Esophagus squamous epithelium (tissue), 4 donors: ENCODE results near the genes CHID1, AP2A2, BRSK2 and MOB2.

DNA sequence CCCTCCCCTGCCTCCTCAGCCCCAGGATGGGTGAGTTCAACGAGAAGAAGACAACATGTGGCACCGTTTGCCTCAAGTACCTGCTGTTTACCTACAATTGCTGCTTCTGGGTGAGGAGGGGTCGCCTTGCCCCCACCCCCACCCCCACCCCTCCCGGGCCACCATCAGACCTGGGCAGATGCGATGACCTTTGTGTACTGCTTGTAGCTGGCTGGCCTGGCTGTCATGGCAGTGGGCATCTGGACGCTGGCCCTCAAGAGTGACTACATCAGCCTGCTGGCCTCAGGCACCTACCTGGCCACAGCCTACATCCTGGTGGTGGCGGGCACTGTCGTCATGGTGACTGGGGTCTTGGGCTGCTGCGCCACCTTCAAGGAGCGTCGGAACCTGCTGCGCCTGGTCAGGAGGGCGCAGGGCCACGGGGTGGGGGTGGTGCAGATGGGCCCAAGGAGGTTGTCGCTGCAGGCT is 3.3 kb downstream of the CD151 start:
- PRO-cap = no peak
- RAMPAGE, long total RNA, 4 experiments = no peak in any of the 4 experiments

DNA sequence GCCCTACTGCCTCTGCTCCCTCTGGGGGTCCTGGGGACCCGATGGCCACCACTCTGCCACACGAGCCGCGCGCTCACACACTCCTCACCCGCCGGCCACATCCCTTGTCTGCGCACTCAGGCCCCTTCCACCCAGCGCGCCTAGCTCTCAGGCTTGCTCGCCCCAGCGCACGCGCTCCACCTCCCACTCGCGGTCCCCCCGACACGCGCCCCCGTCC is 393 bp downstream of the CHID1 start:
- PRO-cap = no peak
- RAMPAGE, long total RNA, 4 experiments = no peak in any of the 4 experiments

DNA sequence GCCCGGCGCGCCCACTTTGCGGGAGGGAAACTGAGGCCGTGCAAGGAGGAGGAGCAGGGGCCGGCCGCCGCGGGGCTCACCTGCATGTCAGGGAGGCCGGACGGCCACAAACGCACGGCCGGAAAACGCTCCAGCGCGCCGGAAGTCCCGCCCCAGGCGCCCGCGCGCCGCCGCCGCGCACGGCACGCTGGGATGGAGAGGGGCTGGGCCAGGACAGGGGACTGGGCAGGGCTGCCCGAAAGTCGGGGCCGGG is at the start of gene CHID1:
Gene CHID1, minus strand, starts transcription at position 116 of the 253 bp plus-strand sequence.
- PRO-cap = bidirectional peak, plus-strand start at position 211 of the sequence, minus-strand start at position 108 of the sequence
- RAMPAGE, long total RNA, 4 experiments = start-site peak on the minus strand in 4 of 4 experiments, centred at positions 101 to 112 of the sequence, 54 to 121 reads per replicate

GRCh38 chr11:916917-917131 is 6.2 kb upstream of the CHID1 start:
- PRO-cap = unidirectional peak, plus-strand start at chr11:917020
- RAMPAGE, long total RNA, 4 experiments = no peak in any of the 4 experiments

DNA sequence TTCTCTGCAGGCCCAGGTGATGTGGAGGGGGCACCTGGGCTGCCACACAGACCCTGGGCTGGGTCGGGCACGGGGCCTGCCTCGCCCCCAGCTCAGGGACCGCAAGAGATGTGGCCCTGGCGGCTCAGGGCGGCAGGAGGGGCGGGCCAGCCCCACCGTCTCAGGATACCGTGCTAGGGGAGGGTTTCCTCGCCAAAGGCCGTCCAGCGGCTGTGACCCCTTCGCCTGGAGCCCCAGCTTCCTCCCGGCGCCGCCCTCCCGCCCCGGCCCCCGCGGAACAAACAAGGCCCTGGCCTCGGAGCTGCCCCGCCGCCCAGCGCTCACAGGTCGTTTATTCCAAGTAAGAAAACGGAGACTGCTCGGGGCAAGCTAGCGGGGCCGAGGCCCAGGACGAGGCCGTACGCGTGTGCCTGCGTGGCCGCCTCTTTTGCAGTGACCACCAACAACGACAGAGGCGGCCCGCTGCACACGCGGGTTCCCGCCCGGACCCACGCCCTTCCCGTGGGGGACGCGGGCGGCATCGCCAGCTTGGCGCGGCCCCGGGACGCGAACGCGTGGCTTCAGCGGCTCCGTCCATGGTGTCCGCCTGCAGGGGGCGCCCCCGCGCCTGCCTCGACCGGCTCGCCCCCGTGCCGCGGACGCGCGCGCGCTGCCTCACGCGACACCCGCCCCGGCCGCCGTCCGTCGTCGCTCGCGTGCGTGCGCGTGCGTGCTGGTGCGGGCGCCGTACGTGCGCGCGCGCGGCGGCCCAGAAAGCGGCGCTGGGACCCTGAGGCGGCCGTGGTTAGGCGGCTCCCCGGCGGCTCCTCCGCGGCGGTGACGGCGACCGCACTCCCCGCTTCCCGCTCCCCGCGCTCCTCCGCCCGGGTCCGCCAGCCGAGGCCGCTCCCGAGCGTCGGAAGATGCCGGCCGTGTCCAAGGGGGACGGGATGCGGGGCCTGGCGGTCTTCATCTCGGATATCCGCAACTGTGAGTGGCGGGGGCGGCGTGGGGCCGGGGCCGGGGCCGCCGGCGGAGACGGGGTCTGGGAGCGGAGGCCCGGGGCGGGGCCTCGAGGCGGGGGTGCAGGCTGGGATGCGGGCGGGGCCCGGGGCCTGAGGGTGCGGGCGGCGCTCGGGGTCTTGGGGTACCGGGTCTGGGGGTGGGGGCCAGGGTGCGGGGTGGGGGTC is at the start of gene AP2A2:
Gene AP2A2, plus strand, starts transcription at position 751 of the 1,169 bp plus-strand sequence.
- PRO-cap = bidirectional peak, plus-strand start at position 753 of the sequence, minus-strand start at position 683 of the sequence
- RAMPAGE, long total RNA, 4 experiments = start-site peak on the plus strand in 2 of 4 experiments, centred at positions 795 to 802 of the sequence, 67 to 68 reads per replicate

GRCh38 chr11:931173-932053 is 5.7 kb downstream of the AP2A2 start:
- PRO-cap = no peak
- RAMPAGE, long total RNA, 4 experiments = no peak in any of the 4 experiments

GRCh38 chr11:1060677-1061088 is 24.2 kb upstream of the MUC6 start:
- PRO-cap = no peak
- RAMPAGE, long total RNA, 4 experiments = no peak in any of the 4 experiments

GRCh38 chr11:1108304-1108808 is 49.4 kb upstream of the MUC5AC start:
- PRO-cap = no peak
- RAMPAGE, long total RNA, 4 experiments = no peak in any of the 4 experiments

GRCh38 chr11:1262584-1263315 is 39.9 kb downstream of the MUC5B start:
- PRO-cap = bidirectional peak, plus-strand start at chr11:1262866, minus-strand start at chr11:1262682
- RAMPAGE, long total RNA, 4 experiments = no peak in any of the 4 experiments

- PRO-cap = bidirectional peak, plus-strand start at chr11:1389947, minus-strand start at chr11:1389715
- RAMPAGE, long total RNA, 4 experiments = no peak in any of the 4 experiments
Measured at GRCh38 chr11:1389817-1390370, at the start of gene BRSK2. Gene BRSK2, plus strand, starts transcription at chr11:1389934.

- PRO-cap = unidirectional peak, minus-strand start at chr11:1486618; unidirectional peak, minus-strand start at chr11:1486654
- RAMPAGE, long total RNA, 4 experiments = start-site peak on the minus strand in 1 of 4 experiments, at chr11:1486756-1486772 at its widest, 6 reads per replicate
Measured at GRCh38 chr11:1486479-1487377, at the start of gene MOB2. Gene MOB2, minus strand, starts transcription at chr11:1486779.

DNA sequence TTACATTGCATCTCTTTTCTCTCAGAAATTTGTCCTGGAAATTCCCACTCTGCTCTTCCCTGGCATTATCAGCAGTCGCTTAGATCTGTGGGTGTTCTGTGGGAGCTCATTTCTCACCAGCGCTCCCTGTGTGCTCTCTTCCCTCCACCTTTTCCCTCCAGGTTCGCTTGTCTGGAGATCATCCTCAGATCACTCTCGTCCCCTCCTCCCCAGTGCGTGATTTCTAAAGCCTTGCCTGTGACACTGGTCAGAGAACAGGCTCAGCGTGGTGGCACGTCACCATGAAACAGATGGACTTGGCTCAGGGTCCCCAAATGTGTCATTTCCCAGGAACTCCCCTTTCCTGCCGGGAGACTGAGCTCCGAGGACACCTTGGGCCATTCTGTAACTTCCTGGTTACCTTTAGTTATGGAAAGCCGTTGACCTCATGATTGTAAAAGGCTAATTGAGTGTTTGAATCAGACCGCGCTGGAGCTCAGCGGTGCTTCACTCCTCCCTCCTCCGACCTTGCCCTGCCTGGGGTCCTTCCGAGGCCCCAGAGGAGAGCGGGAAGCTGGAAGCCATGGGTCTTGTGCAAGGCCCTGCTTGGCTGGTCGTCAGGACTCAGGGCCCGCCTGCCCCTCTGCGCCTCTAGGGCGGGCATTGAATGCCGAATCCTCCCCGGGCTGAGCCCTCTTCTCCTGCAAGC is 1.6 kb downstream of the KRTAP5-2 start:
- PRO-cap = no peak
- RAMPAGE, long total RNA, 4 experiments = no peak in any of the 4 experiments

DNA sequence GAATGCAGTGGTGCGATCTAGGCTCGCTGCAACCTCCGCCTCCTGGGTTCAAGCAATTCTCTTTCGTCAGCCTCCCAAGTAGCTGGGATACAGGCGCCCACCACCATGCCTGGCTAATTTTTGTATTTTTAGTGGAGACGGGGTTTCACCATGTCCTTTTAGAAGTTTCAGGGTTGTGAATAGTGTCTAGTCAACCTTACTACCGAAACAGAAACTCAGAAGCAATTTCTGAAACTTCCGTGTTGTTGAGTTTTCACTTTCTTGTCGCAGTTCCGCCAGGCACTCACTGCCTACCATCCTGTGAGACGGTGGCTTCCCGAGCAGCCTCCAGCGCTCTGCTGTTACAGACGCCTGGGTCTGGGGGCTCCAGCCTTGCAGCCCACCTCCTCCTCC is 2.4 kb downstream of the KRTAP5-3 start:
- PRO-cap = no peak
- RAMPAGE, long total RNA, 4 experiments = no peak in any of the 4 experiments

DNA sequence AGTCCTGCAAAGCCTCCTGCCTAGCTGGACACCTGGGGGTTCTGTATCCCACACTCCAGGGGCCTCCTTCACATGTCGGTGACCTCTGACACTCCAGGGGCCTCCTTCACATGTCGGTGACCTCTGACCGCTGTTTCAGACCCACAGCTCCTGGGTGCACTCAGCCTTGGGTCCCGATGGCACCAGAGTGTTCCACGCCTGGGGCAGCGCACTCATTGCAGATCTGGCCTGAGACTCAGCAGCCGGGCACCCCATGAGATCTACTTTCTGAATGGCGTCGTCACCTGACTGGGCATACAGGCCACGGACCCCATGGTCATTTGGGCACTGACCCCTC is 11.3 kb upstream of the KRTAP5-6 start:
- PRO-cap = no peak
- RAMPAGE, long total RNA, 4 experiments = no peak in any of the 4 experiments

DNA sequence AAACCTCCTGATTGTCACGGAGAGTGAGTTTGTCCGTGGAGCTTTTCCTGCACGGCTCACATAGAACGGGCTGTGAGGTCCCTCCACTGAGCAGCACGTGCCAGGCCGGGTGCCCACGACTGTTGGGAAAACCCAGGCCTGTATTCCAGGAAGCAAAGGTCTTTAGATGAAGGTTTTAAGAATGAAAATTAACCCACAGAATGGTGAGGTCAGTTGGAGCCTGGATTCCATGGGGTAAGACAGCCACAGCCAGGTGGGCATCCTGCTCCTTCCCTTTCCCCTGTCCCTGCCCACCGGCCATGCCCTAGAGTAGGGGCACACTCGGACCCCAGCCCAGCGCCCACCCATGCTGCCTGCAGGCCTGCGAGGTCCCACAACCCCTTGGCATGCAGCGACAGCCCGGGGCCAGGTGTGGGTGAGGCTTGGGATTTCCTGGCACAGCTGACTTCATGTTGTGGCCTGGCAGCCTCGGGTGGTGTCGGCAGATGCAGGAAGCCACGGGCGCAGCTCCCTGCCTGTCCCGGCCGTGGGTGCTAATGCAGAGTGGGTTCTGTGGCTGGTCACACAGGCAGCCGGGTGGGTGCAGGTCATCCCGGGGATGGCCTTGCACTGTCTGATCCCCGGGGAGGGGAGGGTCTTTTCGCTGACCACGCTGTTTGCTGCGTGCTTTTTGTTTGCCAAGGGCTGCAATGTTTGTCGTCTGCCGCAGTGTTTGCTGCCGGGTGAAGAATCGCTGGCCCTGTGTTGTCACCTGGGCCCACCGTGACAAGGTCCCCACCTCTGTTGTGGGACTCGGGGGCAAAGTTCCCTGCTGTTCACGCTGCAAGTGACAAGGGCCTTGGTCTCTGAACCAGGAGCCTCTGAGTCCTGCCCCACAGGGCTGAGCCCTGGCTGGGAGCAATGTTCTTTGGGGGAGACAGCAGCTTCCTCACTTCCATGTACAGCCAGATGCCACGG is 7.4 kb upstream of the KRTAP5-6 start:
- PRO-cap = no peak
- RAMPAGE, long total RNA, 4 experiments = no peak in any of the 4 experiments

DNA sequence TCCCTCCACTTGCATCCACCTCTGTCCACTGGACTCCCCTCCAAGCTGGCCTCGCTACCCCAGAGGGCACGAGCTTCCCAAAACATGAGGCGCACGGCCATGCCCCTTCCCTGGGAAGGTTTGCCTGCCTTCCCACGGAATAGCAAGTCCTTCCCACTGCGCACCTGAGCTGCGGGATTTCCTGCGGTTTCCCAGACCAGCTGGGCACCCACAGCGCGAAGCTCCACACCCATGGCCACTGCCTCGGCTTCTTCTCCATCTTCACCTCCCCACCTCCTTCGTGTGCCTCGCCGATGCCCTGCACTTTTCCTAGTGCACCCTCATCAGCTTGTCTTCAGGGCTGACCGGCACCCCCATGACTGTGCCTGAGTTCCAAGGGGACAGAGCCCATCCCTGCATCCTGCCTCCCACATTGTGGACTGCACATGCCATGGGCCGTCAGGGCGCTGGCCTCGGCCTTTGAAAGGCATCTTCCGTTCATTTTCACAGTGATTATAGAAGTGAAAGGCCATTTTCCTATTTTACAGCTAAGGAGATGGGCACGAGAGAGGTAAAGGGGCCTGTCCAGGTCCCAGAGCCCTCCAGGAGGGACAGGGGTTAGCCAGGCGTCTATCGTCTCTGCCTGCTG is 16.4 kb downstream of the IFITM10 start:
- PRO-cap = no peak
- RAMPAGE, long total RNA, 4 experiments = no peak in any of the 4 experiments

GRCh38 chr11:1740641-1741462 is 9.5 kb downstream of the IFITM10 start:
- PRO-cap = no peak
- RAMPAGE, long total RNA, 4 experiments = no peak in any of the 4 experiments

GRCh38 chr11:1751246-1751523 is 790 bp upstream of the IFITM10 start:
- PRO-cap = no peak
- RAMPAGE, long total RNA, 4 experiments = no peak in any of the 4 experiments

DNA sequence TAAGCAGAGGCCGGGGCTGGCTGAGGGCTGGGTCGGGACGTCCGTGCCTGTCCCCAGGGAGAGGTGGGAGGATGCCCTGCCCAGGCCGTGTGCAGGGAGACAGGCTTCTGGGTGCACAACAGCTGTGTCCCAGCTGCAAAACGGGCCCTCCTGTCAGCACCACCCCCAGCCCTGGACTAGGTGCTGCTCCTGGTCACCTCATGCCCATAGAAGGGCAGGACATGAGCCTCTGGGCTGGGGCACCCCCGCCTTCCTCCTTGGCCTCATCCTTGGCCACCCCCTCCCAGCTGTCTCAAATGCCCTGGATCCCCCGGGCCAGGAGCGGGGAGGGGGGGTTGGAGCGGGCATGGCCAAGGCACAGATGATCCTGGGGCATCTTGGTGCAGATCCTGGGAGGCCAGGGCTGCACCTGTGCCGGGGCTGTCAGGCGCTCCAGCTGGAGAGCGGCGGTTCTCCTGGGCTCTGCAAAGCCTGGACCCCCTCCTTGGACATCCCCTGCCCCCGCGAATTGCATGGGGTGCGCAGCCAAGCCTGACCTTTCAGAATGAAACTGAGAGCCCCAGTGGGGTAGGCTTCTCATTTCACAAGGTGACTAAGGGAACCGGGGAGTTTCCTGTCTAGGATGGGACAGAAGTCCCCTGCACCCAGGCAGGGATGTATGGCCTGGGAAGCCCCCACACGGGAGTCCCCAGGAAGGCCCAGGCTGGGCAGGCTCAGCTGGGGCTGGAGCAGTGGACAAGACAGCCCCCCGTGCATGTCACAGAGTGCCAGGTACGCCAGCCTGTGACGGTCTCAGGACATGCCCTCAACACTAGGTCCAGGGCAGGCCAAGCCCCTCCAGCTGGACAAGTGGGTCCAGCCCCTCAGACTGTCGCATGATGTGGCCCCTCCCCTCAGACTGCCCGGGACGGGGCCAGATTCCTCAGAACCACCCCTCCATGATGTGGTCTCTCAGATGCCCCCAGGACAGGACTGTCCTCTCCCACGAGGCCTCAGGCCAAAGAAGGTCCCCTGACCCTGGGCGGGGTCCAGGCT is 2.0 kb downstream of the LSP1 start:
- PRO-cap = unidirectional peak, minus-strand start at position 178 of the sequence; unidirectional peak, minus-strand start at position 546 of the sequence
- RAMPAGE, long total RNA, 4 experiments = no peak in any of the 4 experiments

- PRO-cap = bidirectional peak, plus-strand start at chr11:1863744, minus-strand start at chr11:1863673
- RAMPAGE, long total RNA, 4 experiments = no peak in any of the 4 experiments
Measured at GRCh38 chr11:1863494-1864577, 11.0 kb downstream of the LSP1 start.